CD14-positive monocyte (primary cell): ENCODE results near the genes NCAM2, KRTAP24-1, KRTAP25-1 and KRTAP19-7.

- CAGE, long polyA plus RNA: no peak
These were observed at the start of gene NCAM2 for GRCh38 chr21:20997815-20998719. Gene NCAM2, plus strand, starts transcription at chr21:20998409.

DNA sequence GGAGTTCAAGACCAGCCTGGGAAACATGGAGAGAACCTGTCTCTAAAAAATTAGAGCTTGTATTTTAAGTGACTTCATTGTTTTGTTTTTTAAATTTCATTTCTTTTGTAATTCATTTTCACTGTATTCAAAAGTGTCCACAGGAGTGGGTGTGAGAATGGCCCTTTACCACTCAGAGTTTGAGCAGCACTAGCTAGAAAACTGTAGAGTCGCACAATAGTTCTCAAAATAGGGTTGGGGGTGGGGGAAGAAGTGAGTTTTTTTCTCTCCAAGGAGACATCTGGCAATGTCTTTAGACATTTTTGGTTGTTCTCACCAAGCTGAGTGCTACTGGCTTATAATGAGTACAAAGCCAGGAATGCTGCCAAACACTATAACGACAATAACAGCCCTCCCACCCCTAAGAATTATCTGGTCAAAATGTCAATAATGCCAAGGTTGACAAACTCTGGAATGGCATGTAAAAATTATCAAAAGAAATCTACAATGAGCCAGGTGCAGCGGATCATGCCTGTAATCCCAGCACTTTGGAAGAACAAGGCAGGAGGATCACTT lies 2.8 kb downstream of the ATP5PF start:
- CAGE, long polyA plus RNA: no peak

- CAGE, long polyA plus RNA: no peak
These were observed 828 bp downstream of the GABPA start for GRCh38 chr21:25735492-25736108.

DNA sequence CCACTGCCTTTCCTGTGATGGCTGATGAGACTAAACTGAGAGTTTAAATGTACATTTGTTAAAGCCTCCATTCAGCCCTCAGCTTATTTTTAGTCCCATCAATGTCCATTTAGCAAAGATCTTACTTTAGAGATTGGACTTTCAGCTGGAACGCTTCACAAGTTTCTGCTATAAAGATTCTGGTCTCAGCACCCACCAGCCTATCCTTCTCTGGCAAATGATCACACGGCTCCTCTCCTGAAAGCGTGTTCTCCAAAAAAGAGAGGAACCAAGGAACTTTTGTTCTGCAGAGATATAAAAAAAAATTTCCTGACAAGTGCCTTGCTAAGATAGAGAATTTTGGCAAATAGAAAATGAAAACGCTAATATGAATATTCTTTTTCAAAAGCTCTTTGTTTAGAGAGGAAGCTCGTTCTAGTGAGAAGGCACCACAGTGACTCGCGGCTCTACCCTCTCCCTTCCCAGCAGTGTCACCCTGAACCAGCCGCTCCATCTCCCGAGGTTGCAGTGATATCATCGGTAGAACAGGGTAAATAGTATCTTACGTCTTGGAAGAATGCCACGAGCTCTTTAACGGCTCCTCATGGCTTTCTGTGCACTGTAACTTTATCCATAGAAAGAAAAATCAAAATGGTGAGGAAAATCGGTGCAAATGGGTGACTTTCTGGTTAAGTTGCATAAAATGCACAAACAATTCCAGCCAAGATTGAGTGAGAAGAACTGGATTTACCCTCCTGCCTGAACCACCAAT lies 200.1 kb downstream of the APP start:
- CAGE, long polyA plus RNA: no peak

DNA sequence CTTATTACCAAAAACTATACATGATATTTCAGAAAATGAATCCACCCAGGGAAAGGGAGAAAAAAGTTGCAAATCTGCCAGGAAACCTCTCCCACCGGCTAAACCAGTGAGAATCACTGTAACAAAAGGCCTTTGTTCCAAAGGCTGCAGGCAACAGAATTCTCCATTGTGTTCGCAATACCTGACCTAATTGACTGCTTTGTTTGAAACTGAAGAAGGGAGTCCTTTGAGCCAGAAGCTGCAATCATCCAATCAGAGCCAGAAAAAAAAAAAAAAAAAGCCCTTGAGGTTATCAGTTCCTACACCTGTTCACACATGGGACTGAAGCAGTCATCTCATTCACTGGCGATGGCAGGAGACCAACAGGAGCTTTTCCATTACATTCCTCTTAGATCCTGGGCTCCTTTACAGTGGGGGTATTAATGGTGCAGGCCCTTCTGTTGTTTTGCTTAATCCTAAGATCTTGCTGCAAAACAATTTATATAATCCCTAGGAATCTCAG lies 172.4 kb downstream of the APP start:
- CAGE, long polyA plus RNA: no peak

DNA sequence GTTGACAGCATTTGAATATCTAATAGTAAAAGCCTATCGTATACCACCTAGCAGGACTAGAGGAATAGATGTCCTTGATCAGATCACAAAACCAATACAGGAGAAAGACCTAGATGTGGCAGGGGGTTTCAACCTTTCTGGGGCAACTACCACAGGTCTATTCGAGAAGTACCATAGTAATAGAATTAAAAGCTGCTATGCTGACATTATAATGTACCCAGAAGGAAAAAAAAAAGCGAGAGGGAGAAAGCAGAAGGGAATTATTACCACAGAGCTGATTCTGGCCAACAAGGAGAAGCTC lies 146.5 kb downstream of the APP start:
- CAGE, long polyA plus RNA: no peak

DNA sequence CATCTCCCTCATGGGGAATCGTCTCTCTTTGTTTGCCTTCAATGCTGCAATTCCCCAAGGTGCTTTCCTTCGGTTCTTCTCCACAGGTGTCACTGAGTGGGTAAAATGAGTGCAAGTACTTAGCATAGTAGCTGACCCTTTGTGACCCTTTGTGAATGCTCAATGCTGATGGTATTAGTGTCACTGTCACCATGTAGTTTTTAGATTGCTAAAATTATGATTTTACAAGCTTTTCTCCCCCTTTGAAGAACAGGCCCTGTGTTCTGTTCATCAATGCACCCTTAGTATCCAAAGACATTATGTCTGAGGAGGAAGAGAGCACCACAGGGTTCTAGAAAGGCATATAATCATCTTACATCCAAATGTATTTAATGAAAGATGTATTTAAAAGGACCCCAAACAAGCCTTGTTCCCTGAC lies 63.0 kb downstream of the APP start:
- CAGE, long polyA plus RNA: no peak

GRCh38 chr21:26111947-26112229 lies 58.7 kb downstream of the APP start:
- CAGE, long polyA plus RNA: no peak

DNA sequence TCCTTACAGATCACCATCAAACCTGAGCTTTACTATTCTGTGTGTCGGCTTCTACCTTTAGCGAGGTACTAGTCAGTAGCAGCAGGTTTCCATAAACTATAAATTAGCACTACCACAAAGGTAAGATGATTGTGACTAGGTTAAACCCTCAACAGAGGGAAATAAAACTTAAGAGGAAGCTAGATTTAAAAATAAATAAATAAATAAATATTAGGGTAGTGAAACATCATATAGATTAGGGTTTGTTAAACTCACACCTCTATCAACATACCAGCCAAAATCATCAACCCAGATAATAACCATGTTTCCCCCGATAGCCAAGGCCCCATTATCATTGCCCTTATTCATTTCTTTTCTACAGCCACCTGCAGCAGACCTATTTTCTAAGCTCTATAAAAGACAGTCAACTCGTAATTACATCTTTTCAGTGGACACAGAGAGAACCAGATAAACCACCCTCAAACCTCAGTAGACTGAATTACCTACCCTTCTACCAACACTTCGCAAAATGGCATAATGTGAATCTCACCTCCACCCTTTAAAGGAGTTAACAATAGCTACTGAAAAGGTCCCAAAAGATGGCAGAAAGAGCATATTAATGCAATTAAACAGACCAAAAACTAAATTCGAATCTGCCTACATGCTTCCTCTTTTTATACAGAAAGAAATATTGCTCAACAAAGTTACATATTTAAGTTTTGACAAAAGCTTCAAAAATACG lies 2.5 kb downstream of the APP start:
- CAGE, long polyA plus RNA: no peak

DNA sequence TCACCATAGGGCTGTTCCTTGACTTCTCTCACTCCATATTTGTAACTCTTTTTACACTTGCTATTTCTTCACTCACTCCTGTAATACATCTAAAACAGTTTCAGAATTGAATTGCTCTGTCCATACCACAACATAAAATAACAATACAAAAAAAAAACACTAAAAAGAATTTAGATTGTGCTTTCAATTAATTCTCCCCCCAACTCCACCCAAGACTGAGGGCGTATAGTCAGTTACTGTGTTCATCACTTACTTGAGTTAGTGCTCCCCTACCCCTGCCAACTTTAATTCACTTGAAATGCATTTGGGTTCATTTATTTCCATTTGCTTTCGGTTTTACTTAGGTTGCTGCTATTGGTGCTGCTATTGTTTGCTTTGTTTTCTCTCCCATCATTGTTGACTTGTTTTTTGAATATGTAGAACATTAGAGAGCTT lies 10.6 kb upstream of the CYYR1 start:
- CAGE, long polyA plus RNA: no peak

GRCh38 chr21:26842819-26843443 lies 2.3 kb downstream of the ADAMTS1 start:
- CAGE, long polyA plus RNA: no peak

DNA sequence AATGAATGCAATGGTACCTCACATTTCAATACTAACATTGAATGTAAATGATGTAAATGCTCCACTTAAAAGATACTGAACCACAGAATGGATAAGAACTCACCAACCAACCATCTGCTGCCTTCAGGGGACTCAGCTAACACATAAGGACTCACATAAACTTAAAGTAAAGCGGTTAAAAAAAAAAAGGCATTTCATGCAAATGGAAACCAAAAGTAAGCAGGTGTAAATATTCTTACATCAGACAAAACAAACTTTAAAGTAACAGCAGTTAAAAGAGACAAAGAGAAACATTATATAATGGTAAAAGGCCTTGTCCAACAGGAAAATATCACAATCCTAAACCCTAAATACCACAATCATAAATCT lies 48.5 kb downstream of the N6AMT1 start:
- CAGE, long polyA plus RNA: no peak

DNA sequence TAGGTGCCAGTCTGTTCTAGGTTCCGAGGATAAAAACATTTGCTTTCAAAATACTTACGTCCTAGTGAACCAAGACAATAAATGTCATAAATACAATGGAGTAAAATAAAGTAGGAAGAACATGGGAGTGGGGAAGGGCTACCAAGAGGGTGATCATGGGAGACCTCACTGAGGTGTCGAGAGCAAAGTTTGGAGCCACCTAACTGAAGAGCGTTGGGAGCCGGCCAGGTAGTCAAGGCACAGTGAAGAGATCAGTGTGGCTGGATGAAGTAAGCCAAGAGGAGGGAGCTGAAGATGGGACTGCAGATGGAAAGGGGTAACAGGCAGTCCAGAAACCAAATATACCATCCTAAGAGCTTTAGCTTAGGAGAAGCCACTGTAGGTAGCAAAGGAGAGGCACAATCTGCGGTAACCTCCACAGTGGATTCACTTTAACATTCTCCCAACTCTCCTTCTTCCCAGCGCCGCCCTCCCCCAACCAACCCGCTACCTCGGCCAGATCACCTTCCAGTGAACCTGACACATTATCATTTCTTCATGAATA lies 630 bp downstream of the LTN1 start:
- CAGE, long polyA plus RNA: no peak

DNA sequence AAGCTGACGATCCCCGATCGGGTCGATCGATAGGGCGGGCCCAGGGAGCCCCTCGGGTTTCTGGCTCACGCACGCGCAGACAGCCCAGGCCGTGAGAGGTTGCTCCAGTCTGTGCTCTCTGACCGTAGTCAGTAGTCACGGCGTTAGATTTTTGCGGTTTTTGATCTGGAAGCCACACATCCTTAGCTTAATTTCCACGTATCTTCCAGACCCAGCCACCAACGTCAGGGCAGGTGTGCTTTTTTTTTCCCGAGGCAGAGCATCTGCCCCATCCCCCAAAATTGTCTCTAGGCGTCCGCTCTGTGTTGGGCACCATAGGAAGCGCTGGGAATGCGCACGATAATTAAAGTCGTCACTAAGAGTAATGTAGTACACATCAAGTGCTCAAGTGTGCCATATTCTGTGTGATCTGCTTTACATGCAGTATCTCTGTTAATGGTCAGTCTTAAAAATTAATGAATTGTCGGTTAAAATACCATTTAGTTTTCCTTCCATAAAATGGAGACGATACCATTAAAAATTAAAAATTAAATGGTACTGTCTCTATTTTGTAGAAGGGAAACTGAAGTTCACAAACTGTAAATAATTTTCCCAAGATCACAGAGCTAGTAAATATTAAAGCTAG lies 443 bp upstream of the CCT8 start:
- CAGE, long polyA plus RNA: no peak

DNA sequence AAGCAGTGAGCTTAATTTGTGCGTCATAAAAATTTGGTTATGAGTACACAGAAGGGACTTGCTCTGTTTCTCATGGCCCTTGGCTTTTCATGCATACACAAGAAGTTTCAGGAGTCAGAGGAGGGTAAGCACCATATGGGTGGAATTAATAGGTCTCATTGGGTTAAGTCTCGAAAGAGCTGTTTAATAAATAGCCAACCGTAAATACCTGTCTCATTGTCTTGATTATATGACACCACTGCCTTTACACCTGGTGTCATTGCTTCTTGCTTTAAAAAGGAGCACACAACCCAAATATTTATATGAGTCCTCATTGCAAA lies 1.9 kb downstream of the BACH1 start:
- CAGE, long polyA plus RNA: no peak

DNA sequence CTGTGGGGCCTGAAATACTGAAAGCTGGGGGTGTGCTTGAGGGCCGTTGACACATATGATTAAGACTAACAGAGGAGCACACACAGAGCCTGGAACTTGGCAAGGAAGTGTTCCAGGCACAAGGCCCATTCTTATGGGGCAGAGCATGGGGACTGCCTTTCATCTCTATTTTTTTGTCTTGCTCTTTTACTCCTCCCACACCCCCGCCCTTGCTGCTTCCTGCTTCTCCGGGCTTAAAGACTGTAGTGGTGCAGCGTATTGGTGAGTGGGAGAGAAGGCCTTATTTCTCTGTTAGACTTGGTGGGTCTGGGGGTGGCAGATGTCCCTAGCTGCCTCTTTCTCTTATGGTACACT lies 137.5 kb downstream of the BACH1 start:
- CAGE, long polyA plus RNA: no peak

GRCh38 chr21:30282821-30283034 lies at the start of gene KRTAP24-1:
Gene KRTAP24-1, minus strand, starts transcription at chr21:30282950.
- CAGE, long polyA plus RNA: no peak

DNA sequence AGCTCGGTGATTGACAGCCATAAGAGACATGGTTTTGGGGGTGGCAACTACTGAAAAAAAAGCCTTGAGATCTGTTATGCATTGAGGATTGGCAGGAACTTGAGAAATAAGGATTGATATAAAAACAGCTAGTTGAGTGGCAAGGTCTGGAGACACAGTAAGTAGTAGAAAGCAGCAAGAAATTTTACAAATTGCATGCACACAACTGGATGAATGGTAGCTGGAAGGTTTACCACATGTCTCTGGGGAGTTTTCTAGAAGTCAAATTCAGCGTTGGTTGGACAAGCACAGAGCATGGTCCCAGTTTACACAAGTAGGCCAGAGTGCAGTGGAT lies at the start of gene KRTAP25-1:
TSS of gene KRTAP25-1 (minus strand) at position 106 of the 334 bp plus-strand sequence.
- CAGE, long polyA plus RNA: no peak

DNA sequence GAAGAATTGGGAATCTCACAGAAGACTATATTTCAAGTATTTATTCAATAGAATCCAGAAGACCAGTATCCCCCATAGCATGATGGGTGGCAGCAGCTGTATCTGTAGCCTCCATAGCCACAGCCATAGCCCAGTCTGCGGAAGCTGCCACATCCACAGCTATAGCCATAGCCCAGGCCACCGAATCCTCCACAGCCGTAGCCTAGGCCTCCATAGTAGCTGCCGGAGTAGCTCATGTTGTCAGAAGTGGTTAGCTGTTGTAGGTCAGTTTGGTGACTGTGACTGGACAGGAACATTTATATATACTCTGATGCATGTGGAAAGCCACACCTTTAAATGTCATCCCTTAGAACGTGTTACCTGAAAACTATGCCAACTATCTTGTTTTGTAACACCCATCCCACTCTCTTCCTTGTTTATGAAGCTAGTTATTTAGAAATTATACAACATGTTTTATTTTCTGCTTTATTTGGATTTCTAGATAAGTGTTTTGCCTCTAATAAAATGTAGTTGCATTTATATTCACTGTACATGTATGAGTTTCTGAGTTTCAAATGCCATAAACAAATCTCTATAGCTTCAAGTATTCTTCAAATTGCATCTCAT lies at the start of gene KRTAP19-7:
TSS of gene KRTAP19-7 (minus strand) at position 261 of the 606 bp plus-strand sequence.
- CAGE, long polyA plus RNA: no peak

DNA sequence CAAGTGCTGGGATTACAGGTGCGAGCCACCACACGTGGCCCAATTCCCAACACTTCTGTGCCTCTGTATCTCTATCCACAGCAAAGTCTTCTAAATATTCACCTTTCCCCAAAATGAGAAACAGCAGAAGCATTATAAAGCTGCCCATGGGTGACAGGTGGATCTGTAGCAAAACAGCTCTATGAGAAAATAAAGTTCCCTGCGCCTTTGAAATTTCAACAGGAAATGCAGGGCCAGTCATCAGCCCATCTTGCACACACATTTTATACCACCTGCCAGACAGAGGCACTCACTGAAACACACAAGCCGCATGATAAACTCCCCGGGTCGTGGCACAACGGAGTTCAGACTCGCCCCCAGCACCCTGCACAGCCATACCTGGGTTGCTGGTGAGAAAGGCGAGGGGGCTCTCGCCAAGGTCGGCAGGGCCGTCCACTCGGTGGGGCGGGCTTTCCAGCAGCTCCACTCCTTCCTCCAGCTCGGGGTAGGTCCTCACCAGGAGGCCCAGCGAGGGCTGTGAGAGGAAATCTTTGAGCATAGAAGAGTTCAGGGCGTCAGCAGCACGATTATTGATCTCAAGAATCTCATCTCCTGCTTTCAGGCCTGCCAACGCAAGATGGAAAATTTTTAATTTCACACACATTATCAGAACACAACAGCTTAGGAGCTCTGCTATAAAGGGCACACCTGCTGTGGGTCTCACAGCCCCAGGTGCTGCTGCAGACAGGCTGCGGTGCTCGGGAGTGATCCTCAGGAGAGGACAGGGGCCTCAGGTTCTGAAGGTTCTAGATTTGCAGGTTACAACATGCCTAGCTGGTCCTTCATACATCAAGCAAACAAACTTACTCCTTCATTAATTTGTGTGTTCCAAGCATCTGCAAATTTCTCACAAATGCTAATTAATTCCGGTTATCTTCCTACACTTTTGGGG lies 144.0 kb upstream of the KRTAP19-8 start:
- CAGE, long polyA plus RNA: no peak